Diencephalon (tissue), 2 donors: ENCODE measurements around a stretch of chr18.

GRCh38 chr18:31343391-31343769, 25.4 kb downstream of the DSG1 start:
- RAMPAGE, long total RNA = no peak

DNA sequence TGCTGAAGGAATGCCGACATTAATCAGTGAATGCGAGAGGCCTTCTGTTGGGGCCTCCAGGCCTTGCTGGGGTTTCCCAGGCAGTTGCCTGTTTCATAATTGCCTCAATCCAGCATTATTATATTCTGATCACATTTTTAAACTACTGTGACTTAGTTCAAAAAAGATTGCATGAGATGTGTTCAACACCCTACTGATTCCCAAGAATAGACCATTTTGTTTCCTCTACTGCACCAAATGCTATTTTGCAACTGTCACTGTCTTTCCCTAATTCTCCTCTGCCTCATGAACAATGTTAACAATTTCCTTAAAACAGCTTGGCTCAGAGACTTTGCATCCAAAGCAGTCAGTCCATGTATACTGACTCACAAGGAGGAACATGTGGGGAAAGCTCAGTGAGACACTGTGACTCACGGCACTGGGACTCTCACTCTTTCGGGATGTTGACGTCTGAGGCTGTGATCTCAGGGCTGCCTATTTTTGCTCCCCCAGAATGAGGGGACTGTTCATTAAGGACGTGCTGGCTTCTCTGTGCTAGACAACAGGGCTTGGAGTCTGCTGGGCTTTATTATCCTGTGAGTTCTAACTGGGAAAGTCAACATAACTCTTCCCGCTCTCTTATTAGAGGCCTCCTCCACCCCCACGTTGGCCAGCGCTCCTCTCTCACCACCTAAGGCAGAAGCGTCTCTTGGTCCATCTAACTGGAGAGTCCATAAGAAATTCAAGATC, 10.4 kb upstream of the DSG2 start:
- RAMPAGE, long total RNA = no peak

DNA sequence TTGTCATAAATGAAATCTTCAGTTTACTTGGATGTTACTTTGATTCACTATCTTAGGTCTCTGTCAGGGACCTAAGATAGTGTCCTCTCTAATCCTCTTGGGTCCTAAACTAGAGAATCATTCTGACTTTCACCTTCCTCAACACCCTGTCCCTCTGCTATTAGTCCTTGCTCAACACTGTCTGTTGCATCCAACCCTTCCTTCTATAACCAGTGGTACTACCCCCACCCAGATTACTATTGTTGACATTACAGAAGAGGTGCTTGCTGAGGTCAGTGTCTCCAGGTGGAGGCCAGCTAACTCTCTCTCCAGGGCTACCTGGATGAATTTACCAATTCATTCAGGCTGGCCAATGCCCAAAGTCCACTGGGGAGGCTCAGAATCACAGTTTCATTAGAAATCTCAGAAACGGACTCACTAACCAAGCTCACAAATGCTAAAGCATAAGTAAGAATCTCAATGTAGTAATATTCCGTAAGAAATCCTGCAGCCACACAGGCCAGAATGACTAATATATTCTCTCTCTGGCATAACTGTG, 10.2 kb upstream of the TTR start:
- RAMPAGE, long total RNA = no peak

DNA sequence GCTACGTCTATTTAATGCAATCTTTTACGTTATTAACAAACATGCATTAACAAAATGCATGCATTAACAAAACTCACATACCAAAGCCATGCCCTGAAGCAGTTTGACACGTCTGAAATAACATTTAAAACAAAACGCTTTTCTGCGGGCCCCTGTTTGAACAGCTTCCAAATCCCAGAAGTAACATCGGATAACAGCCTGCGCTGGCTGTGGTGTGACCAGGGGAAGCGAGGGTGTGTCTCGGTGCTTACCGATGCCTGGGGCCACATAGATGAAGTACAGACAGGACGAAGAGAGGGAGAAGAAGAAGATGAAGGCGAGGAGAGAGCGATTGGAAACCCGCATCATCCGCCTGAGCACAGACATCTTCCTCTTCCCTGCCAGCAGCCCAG, 324 bp downstream of the B4GALT6 start:
- RAMPAGE, long total RNA = start-site peak on the plus strand centred at position 277 of the sequence, 42 bp wide, 14 and 6 reads in 2 replicates

- RAMPAGE, long total RNA = no peak
Observed at GRCh38 chr18:31685746-31686157, 1.4 kb upstream of the B4GALT6 start.

GRCh38 chr18:31810563-31811077, 49.9 kb upstream of the SLC25A52 start:
- RAMPAGE, long total RNA = no peak

GRCh38 chr18:31834827-31836179, 74.6 kb upstream of the SLC25A52 start:
- RAMPAGE, long total RNA = no peak

GRCh38 chr18:32092596-32093630, 1.2 kb downstream of the RNF138 start:
- RAMPAGE, long total RNA = no peak

GRCh38 chr18:32208076-32208425, 18.2 kb downstream of the MEP1B start:
- RAMPAGE, long total RNA = no peak

GRCh38 chr18:32382924-32383617, 87.6 kb downstream of the GAREM1 start:
- RAMPAGE, long total RNA = no peak

DNA sequence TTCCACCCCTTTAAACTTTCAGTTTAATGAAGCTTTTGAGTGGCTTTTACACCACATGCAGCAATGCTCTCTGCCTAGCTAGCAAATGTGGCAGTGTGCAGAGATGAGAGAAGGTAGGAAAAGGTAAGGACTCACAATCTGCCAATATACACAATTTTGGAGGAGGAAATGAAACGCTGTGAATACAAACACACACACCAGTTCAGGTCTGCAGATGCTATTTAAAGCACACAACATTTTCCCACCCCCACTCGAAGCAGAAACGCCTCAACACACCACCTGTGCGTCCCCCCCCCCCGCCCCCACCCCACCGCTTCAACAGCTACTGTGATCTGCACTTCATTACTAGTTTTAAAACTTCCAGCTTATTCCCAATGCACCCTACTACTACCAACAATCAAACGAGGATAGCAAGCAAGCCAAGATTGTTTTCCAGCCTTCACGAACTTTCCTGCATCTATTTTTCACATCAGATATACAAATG, 2.0 kb downstream of the GAREM1 start:
- RAMPAGE, long total RNA = no peak

GRCh38 chr18:32471453-32471818, 754 bp upstream of the GAREM1 start:
- RAMPAGE, long total RNA = no peak

DNA sequence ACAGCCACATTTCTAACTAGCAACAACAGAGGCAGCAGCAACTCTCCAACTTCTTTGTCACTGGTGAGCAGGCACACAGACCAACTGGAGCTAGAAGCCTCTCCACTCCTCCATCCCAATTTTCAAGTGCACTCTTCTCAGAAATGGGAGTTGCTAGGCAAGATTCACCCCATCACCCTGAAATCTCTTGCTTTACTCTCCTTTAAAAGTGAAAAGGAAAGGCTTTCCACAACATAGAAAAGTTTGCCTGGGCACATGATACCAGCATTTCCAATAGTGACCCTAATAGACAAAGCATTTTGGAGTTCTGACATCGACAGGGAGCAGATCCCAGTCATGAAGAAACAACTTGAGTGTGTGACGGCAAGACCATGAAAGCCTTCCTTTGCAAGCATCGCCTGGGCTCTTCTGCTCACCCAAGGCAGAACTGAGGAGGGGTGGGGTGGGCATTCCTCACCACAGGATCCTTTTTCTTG, 4.0 kb downstream of the KLHL14 start:
- RAMPAGE, long total RNA = no peak

DNA sequence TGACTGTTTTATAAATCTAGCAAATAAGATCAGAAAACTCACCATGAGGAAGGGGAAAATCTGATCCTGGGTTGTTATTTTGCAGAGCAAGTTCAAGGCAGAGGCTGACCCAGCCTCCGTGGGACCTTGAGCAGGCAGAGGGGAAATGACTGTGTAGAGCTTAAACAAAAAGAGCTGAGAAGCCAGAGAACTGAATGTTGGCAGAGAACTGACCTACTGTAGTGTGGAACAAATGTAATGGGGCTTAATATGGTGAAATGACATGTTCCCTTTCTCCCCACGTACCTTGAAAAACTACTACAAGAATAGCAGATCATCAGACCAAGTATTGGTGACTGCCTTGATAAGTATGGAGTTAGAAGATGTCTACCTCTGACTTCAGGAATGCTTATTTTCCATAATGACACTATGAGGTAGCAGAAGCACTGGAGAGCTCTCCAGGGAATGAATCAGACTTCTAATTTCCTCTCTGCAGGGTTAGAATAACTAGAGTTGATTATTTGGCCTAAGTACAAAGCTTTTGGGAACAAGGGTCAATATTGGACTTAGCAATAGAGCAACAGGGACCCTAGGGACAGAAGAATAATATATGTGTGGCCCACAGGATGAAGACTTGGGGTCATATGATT, 304.4 kb downstream of the CCDC178 start:
- RAMPAGE, long total RNA = no peak

- RAMPAGE, long total RNA = no peak
Observed at GRCh38 chr18:33316216-33316792, 124.2 kb downstream of the CCDC178 start.

DNA sequence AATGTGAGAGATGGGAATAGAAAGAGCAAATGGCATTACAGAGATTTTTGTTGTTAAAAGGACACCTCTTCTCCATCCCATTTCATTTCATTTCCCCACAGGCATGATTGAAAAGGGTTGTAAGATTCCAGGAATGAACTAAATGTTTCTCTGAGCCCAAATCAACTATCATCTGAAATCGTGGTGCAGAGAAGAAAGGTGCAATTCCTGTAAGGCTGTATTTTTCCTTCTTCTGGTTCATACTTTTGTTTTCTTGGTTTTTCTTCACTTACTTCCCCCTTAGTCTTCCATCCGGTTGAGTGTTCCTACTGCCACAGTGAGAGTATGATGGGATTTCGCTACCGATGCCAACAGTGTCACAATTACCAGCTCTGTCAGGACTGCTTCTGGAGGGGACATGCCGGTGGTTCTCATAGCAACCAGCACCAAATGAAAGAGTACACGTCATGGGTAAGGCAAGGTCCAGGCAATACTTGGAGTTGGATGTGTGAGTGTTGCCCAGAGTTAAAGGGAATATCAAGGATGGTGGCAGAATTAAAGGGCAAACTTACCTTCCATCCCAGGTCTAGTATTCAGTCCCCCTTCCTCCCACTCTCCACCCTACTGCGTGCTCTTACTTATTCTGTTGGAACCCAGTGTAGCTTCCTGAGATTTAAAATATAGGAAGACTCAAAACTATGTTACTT, 107.9 kb downstream of the DTNA start:
- RAMPAGE, long total RNA = start-site peak on the plus strand centred at position 435 of the sequence, 164 bp wide, 2,466 and 1,962 reads in 2 replicates

- RAMPAGE, long total RNA = no peak
Observed at GRCh38 chr18:35059980-35060548, 18.9 kb downstream of the MAPRE2 start.

GRCh38 chr18:35117782-35118568, 76.8 kb downstream of the MAPRE2 start:
- RAMPAGE, long total RNA = no peak

GRCh38 chr18:35137703-35138340, 96.6 kb downstream of the MAPRE2 start:
- RAMPAGE, long total RNA = no peak

- RAMPAGE, long total RNA = no peak
Observed at GRCh38 chr18:35340163-35341436, 3.6 kb downstream of the ZNF24 start.